Left colon (tissue), 1 donor: Measurements from ENCODE around the genes OTOP1, NSG1 and STX18.

DNA sequence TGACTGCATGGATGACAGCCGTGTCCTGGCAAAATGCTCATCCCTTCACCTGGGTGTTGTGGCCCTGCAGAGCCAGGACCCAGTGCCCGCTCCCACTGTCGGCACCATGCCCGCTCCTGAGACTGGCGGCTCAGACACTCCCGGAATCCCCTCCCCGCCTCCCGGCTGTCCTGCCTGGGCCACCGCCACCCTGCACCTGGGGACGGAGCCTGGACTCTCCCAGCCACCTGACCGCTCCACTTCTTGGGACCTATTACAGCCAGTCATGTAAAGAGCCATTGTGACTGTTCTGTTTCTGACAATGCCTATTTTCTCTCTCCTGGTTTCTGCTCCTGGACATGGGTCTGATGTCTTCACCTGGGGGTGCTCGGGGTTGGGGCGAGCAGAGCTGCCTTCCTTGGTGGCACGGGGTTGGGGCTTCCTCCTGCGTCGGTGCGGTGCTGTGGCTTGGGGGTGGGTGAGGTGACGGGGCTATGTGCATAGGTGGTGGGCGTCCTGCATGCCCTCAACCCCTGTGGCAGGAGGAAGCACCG is 31.0 kb downstream of the LRPAP1 start:
- PRO-cap = no peak

GRCh38 chr4:3631601-3632369 is 99.6 kb upstream of the LRPAP1 start:
- PRO-cap = no peak

DNA sequence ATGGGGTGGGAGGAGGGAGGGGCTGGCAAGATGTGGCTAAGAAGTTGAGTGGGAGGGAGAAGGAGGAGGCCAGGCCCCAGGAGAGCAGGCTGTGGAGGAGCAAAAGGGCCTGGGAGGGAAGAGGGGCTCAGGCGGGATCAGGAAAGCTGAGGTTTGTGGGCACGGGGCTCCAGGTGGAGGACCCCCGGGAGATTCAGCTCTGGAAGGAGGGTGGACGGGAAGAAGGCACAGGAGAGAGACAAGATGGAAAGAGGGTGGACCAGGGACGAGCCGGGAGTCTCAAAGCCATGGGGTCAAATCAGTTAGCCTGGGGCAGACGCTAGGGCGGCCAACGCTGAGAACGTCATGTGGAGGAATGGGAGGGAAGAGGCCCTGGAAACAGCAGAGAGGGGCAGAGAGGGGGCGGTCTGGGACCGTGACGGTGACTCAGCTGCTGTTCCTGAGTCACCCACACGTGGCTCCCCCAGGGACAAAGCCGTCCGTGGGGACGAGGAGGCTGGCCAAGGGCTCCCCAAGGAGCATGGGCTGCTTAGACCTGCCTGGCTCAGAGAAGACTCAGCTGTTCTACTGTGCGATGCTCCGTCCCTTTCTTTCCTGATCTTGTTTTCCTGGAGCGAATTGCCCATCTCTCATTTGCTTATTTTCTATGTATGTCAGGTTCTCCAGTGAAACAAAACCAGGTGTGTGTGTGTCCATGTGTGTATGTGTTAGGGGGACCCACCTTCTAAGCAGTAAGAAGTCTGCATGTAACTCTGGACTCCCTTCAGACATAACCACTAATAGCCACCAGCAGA is 108.3 kb upstream of the LRPAP1 start:
- PRO-cap = no peak

- PRO-cap = no peak
These were observed 18.5 kb downstream of the ADRA2C start for GRCh38 chr4:3784689-3785176.

- PRO-cap = no peak
These were observed at the start of gene OTOP1 for GRCh38 chr4:4226715-4227116. TSS of gene OTOP1 (minus strand) at chr4:4226929.

GRCh38 chr4:4386621-4387294 is at the start of gene NSG1:
TSS of gene NSG1 (plus strand) at chr4:4387102.
- PRO-cap = bidirectional peak, plus-strand start at chr4:4387105, minus-strand start at chr4:4386944

GRCh38 chr4:4392243-4393088 is 5.6 kb downstream of the NSG1 start:
- PRO-cap = no peak

DNA sequence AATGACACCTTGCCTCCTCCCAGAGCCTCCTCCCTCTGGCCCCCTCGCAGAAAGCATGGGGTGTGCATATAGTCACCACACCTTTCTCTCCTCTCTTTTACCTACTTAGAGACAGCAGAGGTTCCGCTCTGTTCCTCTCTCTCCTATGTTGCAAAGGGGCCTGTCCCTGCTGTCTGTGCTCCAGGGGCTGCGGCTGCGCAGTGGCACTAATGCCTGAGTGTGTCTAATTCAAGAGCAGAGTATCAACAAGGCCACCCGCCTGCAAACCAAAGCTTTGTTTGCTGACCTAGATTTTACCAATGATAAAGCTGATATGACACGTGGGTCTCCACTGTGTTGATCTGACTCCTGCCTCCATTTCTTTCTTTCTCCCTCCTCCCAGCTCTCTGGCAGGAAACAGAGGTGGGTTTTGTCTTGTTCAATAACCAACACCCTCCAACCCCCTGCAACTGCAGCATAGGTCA is 74.9 kb downstream of the NSG1 start:
- PRO-cap = no peak

- PRO-cap = unidirectional peak, plus-strand start at chr4:4541200; bidirectional peak, plus-strand start at chr4:4541480, minus-strand start at chr4:4541450
These were observed 757 bp downstream of the STX18 start for GRCh38 chr4:4540927-4541655.

GRCh38 chr4:4541656-4542659 is at the start of gene STX18:
TSS of gene STX18 (minus strand) at chr4:4542048.
- PRO-cap = bidirectional peak, plus-strand start at chr4:4542160, minus-strand start at chr4:4542048; bidirectional peak, plus-strand start at chr4:4542469, minus-strand start at chr4:4542340

- PRO-cap = unidirectional peak, minus-strand start at chr4:4851513
These were observed 8.1 kb upstream of the MSX1 start for GRCh38 chr4:4851417-4851727.

GRCh38 chr4:4853290-4853807 is 6.1 kb upstream of the MSX1 start:
- PRO-cap = no peak

DNA sequence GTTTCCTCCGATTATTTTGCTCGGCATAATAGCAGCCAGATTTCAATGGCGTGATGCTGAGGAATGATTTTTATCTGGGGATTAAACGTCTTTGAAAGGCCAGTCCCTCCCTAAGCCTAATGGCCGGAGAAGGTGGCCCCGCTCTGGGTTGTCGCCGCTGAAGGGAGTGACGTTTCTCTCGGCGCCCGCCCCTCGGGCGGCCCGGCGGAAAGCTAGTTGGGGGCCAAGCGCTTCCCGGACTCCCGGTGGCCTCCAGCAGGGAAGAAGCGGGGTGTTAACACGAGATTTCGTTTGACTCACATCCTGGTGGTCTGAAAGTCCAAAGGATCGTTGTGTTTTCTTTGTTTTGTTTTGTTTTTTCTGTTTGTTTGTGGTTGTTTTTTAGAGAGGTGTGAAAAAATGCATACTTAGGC is 1.7 kb downstream of the MSX1 start:
- PRO-cap = no peak

- PRO-cap = no peak
These were observed 761 bp upstream of the STK32B start for GRCh38 chr4:5050619-5050818.

DNA sequence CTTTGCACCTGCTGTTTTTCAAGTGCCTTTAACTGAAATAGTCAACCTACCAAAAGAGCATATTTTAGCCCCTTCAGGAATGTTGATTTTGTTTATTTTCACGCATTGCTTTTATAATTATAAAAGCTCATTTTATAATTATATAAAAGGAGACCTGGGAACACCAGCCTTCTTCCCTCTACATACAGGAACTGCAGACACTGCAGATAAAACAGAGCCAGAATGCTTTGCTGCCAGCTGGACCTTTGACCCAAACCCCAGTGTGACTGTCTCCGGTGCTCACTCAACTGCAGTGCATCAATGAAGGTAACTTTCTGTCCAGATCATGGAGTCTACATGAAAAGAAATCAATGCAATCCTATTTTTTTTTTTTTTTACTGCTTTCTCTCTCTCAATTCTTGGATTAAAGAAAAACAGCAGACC is 182.3 kb downstream of the EVC2 start:
- PRO-cap = no peak

- PRO-cap = no peak
These were observed 41.4 kb downstream of the EVC start for GRCh38 chr4:5752449-5752755.

DNA sequence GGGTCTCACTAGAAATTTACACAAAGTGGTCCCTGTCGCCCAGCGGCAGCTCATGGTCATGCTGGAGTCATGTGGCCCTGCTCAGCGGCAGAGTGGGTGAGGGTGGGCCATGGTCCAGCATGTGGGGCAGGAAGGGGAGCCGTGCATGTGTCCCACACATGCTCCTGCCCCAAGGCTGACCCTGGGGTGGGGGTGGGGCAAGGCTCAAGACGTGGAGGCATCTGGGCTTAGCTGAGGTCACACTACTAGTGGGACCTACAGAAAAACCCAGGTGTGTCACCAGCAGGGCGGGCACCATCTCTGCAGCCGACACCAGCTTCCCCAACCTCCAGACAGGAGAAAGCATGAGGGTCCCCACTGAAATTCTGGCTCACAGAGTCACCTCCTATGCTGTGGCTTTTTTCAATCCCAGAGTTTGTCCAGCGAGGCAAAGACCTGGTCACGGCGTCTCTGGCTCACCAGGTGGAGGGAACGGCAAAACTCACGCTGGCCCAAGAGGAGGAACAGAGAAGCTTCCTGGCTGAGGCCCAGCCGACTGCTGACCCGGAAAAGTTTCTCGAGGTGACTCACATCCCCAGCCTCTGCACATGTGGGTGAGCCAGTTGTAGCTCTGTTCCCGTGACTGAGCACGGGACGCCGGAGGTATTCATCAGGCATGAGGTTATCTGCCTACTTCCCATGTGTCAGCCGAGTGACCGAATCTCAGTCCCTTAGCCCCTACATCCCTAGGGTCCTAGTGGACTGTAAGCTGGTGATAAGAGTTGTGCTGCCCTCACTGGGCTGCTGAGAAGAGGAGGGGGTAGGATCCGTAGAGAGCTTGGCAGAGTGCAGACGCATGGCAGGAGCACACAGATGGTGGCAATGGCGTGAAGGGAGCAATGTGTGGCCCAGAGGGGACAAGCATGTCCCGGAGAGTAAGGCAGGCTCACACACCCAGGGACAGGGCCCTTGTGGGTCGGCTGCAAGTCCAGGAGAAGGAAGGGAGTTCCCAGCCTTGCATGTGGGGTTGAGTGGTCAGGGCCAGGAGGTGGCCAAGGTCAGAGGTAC is 42.7 kb downstream of the EVC start:
- PRO-cap = no peak

DNA sequence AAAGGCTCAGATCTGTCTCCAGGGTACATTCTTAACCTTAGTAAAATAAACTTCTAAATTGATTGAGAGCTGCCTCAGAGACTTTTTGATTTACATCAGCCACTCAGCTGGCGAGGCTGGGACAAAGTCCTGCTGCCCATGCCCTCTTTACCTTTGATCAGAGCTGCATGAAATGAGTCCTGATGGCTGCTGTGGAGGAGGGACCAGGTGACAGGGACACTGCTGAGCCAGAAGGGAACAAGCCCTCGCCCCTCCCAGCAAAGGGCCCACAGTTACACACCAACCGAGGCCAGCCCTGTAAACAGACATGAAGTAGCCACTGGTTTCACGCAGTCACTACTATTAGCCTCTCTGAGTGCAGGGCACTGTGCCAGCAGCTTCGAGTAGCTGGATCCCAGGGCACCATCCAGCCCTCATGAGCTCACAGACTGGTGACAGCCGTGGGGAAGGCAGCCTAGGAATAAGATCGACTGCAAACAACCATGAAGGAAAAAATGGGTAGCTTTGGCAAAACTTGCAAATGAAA is 128.0 kb downstream of the JAKMIP1 start:
- PRO-cap = no peak

DNA sequence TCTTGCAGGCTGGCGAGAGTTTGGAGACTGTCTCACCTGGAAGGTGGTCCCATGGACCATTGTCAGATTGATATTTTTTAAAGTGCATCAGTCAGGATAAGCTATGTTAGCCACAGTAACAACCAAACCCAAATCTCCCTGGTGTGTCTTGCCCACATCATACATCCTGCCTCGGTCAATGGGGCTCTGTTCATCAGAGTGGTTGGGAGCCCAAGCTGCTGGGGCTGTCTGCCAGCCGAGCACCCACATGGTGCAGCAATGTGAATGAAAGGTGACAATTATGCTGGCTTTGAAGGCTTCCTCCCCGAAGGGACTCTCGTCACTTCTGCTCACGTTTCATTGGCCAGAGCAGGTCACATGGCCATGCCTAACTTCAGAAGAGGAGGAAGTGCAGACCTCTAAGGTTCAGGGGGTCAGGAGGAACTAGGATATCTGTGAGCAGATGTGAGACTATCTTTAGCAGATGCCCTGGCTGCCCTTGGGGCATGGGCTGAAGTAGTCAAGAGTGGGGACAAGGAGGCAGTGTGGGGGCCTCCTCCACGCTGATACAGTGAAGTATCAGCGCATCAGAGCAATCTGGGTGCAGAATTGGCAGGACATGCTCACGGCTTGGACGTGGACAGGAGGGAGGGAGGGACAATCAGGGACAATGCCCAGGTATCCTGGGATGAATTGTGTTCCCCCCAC is 1.3 kb upstream of the JAKMIP1 start:
- PRO-cap = no peak

DNA sequence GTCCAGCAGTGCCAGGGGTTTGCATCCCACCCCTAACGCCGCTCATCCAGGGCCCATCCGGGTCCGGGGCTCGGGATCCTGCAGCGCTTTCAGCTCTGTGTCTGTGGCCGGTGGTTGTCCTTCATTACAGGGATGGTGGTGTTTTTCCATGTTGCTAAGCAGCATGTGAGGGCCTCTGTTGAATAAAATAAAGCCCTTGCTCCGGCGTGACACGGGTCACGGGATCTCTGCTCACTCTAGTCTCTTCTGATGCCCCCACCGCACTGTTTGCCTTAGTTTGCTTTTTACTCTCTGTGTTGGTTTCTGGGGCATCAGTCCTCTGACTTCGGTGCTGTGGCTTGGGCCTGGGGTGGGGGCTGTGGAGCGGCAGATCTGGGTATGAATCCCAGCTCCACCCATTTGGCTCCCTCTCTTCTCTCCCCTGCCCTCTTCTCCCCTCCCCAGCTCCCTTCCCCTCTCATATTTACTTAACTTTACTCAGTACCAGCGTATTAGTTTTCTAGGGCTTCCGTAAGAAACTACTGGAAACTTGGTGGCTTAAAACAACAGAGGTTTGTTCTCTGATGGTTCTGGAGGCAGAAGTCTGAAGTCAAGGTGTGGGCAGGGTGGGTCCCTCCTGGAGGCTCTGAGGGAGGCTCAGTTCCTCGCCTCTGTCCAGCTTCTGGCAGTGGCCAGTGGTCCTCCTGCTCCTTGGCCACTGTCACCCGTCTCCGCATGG is 6.7 kb downstream of the WFS1 start:
- PRO-cap = no peak